AG09319 (cell line): Measurements from ENCODE around the gene MAP2K4.

DNA sequence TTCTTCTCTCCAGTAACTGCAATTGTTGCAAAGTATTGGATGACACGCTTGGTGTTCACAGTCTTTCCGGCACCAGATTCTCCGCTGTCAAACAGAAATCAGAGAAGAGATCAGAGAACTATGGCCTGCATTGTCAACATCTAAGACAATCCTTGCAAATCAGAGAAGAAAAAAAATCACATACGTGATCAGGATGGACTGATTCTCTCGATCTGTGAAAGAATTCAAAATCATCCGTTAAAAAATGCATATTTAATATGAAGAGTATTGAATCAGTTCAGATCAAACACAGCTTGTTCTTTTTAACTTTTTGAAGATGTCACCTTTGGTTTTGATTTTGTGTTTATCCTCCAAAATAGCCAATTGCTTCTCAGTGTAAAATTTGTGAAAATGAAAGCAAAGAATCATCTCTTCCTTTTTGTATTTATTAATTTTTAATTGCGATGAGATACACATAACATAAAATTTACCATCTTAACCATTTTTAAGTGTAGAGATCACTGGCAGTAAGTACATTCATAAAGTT is 6.2 kb downstream of the MYH8 start:
- RRBS = no CpG with 5 or more reads among the region's 7 CpGs

DNA sequence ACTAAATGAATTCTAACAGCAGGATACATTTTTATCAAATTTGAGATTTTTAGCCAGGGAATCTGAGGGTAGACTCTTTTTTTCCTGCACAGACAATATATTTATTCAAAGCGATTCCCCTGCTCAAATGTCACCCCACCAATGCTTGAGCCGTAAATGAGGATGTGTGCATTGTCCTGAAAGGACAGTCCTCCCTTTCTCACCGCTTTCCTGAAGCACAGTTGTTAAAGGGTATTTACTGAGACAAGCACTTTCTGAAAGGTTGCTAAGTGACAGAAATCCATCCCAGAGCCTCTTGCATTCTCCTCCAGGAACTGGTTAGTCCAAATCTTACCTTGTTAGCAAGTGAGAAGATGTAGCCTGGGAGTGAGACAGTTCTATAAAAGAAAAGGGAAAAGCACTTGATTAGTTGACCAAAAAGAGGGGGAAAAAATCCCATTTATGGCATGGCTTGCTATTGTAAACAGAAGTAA is 381 bp downstream of the MYH2 start:
- RRBS = no CpG with 5 or more reads among the region's 3 CpGs

GRCh38 chr17:10617988-10618688 is 39.0 kb downstream of the MYH3 start:
- RRBS = no CpG with 5 or more reads among the region's 9 CpGs

DNA sequence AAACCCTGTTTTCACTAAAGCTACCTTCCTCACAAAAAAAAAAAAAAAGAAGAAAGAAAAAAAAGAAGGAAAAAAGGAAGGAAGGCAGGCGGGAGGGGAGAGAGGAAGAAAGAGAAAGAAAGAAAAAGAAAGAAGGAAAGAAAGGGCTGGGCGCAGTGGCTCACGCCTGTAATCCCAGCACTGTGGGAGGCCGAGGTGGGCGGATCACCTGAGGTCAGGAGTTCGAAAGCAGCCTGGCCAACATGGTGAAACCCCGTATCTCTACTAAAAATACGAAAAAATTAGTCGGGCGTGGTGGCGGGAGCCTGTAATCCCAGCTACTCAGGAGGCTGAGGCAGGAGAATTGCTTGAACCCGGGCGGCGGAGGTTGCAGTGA is 354 bp upstream of the TMEM220 start:
- RRBS = no CpG with 5 or more reads among the region's 14 CpGs

GRCh38 chr17:10791687-10792564 is 12.0 kb downstream of the TMEM238L start:
- RRBS = no CpG with 5 or more reads among the region's 15 CpGs

DNA sequence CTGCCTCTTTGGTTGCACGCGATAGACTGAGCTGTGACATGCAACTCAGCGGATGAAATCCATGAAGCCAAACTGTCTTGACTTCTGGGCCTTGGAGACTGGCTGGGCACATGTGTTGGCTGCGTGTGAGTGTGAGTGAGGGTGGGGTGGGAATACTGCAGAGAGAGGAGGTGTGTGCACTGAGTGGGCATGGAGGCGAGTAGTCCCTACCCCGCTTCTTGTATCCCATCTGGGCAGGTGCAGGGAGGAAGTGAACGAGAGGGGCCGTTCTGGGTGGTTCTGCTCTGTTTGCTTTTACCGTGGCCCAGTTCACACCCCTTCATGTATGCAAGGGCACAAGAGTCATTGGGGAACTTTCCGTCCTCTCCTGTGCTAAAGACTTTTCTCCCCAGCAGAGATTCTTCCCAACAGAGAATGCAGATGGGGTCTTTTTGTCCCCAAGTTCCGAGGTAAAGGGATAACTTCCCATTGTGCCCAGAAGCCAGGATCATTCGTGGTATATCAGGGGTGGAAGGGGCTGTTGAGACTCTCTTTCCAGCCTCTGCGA is 970 bp downstream of the TMEM238L start:
- RRBS = no CpG with 5 or more reads among the region's 13 CpGs

DNA sequence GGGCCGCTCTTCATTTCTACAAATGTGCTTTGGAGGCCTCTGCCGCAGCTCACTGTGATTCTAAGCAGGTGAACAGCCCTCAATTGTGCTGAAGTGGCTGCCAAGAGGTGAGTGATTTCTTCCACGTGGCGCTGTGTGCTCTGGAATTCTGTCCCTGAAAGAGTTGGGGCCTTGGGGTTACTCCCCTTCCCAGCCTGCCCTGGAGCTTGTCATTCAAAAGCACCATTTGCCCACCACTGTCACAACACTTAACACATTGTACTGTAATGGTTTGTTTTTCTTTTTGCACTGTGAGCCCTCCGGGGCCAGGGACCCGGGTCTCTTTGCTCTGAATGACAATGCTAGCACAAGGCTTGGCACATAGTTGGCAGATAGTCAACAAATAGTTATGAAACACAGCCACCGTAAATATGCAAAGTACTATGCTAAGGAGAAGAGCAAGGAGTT is 112.2 kb upstream of the DNAH9 start:
- RRBS = no CpG with 5 or more reads among the region's 7 CpGs

- RRBS = 6% methylated on average over 4 of the region's 27 CpGs
Observed at GRCh38 chr17:11598801-11599304, 583 bp downstream of the DNAH9 start.

GRCh38 chr17:11944512-11945057 is 52.7 kb downstream of the ZNF18 start:
- RRBS = no CpG with 5 or more reads among the region's 4 CpGs

DNA sequence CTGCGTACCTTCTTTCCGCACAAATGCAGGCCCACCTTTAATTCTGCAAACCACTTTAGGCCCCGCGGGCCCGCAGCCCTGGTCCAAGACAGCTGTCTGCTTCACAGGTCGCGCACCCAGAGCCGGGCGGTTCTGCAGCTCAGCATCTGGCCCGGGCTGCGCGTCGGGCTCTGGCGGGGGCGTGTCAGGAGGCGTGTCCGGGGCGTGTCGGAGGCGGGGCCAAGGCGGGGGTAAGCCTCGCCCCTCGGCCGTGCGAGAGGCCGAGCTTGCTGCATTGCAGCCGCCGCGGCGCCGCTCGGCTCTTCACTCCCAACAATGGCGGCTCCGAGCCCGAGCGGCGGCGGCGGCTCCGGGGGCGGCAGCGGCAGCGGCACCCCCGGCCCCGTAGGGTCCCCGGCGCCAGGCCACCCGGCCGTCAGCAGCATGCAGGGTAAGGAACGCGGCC is at the start of gene MAP2K4:
Gene MAP2K4 (plus strand): TSS at position 306 of the 445 bp plus-strand sequence.
- RRBS = 1% methylated on average over 8 of the region's 51 CpGs

- RRBS = no CpG with 5 or more reads among the region's 6 CpGs
Observed at GRCh38 chr17:12067371-12068286, 47.0 kb downstream of the MAP2K4 start.

DNA sequence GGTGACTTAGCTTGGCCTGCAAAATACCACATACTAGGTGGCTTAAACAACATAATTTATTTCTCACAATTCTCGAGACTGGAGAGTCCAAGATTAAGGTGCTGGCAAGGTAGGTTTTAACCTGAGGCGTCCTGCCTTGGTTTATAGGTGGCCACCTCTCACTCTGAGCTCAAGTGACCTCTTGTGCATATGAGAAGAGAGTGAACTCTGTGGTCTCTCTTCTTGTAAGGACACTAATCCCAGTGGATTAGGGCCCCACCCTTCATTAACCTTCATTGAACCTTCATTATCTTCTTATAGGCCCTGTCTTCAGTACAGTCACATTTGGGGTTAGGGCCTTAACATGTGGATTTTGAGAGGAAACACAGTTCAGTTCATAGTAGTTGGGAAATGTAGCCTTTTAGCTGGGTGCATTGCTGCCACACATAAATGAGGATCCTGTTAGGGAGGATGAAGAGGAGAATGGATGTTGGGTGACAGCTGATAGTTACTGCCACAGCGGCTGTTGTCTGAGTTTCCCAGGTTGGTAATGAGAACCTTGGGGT is 57.1 kb downstream of the MAP2K4 start:
- RRBS = no CpG with 5 or more reads among the region's 3 CpGs

DNA sequence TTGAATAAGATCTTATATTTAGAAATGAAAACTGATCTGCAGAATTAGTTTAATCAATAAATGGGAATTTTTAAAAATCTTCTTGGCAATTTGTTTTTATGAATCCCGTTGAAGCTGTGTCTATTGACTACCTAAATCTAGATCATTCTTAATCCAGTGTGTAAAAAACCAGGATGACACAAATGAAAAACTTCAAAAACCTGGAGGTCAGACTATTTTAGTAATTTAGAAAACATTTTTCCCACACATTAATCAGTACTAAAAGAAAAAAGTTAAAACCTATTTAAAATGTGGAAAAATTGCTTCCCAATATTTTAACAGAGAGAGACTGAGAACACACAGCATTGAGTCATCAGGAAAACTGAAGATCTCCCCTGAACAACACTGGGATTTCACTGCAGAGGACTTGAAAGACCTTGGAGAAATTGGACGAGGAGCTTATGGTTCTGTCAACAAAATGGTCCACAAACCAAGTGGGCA is 60.4 kb downstream of the MAP2K4 start:
- RRBS = no CpG with 5 or more reads among the region's 2 CpGs

DNA sequence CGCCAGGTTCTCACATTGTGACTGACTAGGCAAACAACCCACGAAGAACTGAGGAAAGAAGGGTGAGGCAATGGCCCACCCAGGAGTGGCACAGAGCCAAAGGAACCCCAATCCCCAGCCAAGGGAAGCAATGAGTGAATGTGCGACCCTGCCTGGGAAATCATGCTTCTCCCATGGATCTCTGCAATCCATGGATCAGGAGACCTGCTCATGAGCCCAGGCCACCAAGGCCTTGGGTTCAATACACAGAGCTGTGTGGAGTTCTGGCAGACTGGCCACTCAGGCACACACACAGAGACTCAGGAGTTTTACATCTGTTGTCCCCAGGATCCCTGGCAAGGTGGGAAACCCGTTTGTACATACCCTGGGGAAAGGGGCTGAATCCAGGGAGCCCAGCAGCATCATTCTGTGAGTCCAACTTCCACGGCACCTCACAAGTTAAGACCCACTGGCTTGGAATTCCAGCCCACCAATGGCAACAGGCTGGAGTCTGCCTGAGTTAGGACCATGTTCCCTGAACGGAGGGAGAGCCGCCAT is 129.6 kb downstream of the MAP2K4 start:
- RRBS = no CpG with 5 or more reads among the region's 7 CpGs

- RRBS = no CpG with 5 or more reads among the region's 6 CpGs
Observed at GRCh38 chr17:12365674-12366437, 299.8 kb upstream of the MYOCD start.

DNA sequence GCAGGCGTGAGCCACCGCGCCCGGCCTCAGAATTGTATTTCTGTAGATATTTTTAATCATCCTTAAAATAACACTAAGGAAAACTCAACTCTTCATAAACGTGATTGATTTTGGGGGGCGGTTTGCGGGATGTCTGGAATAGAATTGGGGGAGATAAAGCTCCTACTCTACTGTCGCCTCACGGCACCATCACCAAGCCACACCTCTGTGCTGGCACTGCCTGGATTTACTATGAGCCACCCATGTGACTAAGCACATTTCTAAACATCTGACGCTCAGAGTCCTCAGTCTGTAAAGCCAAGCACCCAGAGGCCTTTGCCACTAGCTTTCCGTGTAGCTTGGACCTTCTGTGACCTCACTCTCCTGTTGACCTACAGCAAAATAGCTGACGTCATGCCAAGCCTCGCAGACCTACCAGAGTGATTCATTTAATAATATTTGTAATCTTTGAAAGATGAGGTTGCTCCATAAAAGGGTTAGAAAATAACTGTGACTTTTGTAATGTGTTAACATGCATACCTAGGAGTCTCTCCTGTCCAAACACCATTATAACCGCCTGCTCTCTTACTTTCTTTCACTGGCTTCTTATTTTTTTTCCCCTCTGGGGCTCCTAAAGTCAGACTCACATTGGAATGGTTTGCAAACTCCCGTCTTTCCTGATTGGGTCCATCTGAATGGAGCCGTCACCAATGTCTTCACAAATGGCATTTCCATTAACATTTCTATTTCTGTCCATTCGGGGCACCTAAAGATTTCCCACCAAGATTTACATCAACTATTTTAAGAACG is 38.4 kb upstream of the MYOCD start:
- RRBS = no CpG with 5 or more reads among the region's 18 CpGs

DNA sequence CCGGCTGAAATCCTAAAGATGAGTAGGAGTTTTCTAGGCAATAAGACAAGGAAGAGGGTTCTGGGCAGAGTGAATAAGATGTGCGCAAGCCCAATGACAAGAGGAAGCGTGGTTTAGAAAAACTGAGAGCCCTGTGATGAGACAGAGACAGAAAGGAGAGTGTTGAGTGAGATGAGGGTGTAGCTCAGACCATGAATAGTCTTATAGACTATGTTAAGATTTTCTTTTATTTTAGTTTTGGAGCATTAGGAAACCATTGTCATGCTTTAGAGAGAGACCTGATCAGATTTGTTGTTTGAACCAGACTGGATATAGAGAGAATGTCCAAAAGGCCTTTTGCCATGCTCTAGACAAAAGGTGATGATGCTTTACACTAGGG is 50.3 kb downstream of the COX10 start:
- RRBS = no CpG with 5 or more reads among the region's 3 CpGs

DNA sequence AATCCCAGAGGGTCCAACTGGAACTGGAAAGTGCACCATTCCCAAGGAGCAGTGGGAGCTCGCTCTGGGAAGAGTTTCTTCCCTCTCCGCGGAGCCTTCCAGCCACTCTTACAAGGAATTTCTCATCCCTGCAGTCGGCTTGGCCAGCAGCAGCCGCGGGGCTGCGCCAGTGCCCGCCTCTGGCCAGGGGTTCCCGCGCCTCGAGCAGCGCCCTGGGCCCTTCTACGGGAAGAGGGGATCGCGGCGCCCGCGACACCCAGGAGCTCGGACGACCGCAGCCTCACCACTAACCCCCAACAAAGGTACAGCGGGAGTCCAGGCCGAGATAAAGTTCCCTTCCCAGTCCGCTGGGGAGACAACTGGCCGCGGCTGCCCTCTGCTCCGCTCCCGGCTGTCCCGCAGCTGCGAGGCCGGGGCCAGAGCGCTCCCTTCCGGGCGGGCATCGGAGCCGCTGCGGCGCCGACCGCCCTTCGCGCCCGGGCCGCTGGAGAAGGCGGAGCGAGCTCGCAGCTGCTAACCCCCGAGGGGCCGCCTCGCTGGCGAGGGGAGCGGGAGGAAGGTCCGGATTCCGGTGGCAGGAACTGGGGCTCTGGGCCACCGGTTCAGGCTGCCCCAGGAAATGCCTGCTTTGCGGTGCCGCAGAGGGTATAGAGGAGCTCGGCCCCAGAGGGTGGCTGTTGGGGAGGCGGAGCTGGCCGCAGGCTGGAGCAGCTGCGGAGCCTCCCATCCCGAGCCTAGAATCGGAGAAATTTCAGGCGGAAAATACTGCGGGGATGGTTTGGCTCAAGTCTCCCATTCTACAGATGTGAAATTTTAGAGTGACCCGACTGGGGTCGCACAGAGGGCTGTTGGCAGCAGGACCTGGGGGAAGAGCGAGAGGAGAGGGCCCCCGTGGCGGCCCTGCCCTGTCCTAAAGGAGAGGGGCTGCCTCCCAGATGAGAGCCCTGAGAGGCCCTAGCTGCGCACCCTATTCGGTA is 3.5 kb upstream of the HS3ST3B1 start:
- RRBS = 2% methylated on average over 20 of the region's 72 CpGs

GRCh38 chr17:15077316-15077515 is 187.9 kb downstream of the PMP22 start:
- RRBS = no CpG with 5 or more reads among the region's 1 CpG